ENCODE measurements around the gene ERRFI1.

GRCh38 chr1:6602947-6603175, 192 bp upstream of the KLHL21 start:
- PRO-cap, 7 experiments = peak in 7 of 7 experiments; most common plus-strand start chr1:6603104 (in 3)

DNA sequence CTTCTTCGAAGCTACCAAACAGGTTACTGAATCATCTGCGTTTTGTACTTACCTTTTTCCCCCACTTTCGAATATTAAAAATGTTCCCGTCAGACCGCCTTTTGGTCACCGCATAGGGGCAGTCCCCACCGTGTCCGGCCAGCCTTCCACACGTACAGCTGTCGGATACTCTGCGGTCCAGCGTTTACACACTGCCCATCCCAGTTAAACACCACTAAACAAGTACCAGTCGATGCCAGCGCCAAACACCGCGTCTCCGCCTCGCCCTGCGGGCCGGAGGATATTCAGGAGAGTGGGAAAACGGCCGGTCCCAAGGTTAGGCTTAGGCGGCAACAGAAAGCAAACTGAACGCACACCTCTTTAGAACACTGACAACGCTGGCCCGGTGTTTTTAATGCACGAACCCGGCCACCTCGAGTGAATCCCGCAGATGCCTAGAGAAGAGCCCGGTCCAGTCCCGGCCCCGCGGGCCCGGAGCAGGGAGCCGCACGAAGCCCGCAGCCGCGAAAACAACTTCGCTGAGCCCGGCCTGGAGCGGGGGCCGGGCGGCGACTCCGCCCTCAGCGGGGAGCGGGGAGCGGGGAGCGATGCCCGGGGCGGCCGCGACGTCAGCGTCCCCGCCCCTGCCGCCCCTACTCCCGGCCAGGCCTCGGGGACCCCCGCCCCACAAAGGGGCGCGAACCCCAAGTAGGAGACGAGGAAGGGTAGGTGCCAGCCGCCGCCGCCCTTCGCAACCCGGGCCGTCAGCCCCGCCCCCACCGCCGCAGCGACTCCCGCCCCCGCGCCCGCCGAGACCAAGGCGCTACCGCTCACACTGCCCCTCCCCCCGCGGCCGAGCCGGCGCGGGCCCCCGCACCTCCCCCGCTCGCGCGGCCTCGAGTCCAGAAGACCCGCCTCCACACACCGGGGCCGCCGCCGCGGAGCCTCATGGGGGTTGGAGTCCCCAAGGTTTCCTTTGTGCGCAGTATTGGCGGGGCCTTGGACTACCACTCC, 595 bp upstream of the PHF13 start:
- PRO-cap, 7 experiments = peak in 7 of 7 experiments; most common plus-strand start position 217 of the sequence (in 1); most common minus-strand start position 745 of the sequence (in 3)

DNA sequence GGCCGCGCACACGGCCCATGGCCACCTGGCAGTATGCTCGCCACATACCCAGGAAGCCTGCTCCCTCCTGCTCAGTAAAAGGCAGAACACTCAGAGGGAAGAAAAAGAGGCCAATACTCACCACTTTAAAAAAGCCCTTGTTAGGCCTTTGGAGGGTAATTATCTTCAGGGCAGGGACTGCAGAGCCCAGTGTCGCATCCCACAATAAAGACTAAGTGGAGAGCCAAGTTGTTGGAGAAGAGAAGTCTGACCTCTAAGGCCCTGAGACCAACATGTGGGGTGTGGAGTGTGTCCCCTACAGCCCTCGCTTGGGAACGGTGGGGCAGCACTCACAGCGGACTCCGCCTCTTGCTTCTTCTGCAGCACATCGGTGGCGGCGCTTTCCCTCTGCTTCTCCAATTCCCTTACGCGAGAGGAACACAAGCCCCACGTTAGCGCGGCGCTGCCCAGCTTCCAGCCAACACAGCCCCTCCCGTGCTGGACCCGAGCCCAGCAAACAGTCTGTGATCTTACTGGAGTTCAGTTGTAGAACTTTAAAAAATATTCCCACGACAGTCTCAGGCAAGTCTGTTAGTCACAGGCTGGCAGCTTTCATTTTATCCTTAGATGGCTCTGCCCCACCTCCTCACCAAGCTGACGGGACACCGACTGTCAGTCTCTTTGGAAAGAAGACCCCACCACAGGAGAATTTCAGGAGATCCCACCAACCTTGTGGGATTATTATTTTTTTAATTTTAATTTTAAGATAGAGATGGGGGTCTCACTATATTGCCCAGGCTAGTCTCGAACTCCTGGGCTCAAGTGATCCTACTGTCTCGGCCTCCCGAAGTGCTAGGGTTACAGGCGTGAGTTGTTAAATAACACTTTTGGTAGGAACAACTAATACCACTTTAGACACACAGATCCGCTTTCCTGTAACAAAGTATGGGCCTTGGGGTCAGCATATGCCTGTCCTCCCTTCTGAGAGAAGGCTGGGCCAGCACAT, 13.6 kb downstream of the THAP3 start:
- PRO-cap, 7 experiments = no peak in any of the 7 experiments

- PRO-cap, 7 experiments = peak in 3 of 7 experiments; most common plus-strand start chr1:6963609 (in 3); most common minus-strand start chr1:6963556 (in 1)
Observed at GRCh38 chr1:6962701-6963916, 177.9 kb downstream of the CAMTA1 start.

GRCh38 chr1:7117507-7118184, 332.4 kb downstream of the CAMTA1 start:
- PRO-cap, 7 experiments = no peak in any of the 7 experiments

GRCh38 chr1:7206066-7206363, 420.8 kb downstream of the CAMTA1 start:
- PRO-cap, 7 experiments = no peak in any of the 7 experiments

DNA sequence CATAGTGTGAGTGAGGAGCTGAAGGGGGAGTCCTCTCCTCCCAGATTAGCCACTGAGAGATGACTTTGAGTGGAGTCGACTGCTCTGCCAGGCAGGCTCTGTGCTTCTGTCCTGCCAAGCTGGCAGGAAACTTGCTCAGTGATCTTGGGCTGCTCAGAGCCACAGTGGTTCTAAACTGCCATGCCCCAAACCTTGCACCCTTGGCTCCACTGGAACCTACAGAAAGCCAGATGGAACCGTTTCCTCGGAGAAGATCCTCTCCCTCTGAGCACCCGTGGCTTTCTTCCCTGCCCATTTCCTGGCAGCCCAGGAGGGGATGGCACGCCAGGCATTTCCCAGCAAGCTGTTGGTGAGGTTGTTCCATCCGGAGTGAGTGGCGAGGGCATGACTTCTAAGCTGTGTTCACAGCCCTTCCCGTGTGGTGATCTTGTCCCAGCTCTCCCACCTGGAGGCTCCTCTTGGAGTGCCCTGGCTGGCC, 126.0 kb upstream of the VAMP3 start:
- PRO-cap, 7 experiments = no peak in any of the 7 experiments

DNA sequence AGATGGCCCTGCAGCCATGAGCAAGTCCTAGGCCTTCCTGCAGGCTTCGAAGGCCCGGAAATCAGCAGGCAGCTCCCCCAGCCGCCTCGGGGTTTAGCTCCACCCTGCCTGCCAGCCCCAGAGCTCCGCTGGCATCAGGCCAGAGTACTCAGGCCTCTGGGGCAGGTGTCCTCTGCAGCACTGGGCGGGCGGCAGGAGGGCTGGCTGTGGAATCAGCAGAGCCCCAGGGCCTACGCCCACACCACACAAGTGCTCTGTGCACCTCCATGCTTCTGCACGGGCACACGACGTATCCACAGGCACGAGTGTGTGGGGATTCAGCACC, 125.6 kb upstream of the VAMP3 start:
- PRO-cap, 7 experiments = no peak in any of the 7 experiments

DNA sequence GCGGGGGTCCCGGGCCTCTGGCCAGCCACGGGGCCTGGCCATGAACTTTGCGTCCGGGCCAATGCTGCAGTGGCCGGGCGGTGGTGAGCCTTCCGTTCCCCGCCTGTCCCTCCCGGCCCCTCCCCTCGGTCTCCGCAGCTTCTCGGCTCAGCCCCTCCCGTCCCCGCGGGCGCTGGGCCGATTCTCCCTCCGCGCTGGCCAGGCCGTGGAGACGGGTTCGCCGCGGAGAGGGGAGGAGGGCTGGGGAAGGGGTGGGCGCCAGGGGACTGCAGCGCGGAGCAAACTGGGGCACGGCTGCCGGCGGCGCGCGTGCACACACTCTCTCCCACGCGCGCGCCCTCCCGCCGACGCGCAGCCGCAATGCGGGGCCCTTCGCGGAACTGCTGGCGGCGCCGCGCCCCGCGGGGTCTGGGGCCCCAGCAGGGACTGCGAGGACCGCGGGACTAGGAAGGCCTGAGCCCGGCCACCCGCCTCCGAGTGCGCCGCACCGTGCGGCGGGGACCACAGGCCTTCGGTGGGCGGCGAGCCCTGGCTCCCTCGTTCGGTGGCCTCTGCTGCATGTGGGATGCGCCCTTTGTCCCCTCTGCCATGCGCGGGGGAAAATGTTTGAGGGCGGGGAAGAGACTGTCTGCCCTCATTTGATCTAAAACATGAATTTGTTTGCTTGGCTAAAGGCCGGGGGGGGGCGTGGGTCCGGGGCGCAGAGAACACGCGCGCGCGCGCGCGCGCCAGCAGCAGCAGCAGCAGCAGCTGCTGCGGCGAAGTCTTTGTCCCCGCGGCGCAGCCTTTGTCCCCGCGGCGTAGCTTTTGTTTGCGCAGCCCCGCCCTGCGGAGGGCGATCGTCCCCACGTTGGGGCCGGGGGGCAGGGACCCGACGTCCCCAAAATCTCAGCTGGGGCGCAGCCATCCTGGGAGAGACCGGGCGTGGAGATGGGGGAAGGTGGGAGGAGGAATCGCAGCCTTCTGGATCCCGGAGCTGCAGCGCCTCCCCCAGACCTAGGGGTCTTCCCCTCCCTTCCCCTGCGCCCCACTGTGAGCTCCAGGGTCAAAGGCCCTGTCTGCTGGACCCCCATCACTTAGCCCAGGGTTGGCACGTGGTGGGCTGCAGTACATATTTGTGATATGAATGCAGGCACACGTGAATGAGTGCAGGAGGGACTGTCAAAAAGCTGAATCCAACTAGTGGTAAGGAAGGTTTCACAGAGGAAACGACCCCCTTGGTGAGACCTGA, 90.5 kb upstream of the VAMP3 start:
- PRO-cap, 7 experiments = peak in 4 of 7 experiments; most common plus-strand start position 378 of the sequence (in 4); most common minus-strand start position 296 of the sequence (in 1)

DNA sequence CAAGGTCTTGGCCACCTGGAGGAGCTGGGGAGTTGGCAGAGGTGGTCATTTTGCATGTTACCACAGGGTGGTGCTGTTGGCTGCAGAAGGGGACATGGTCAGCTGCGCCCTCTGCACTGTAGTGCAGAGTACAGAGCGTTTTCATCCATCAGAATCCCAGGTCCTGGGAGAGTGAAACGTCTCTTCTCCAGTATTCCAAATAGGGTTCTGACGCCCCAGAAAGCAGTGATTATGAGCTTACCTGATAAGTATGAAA, 13.8 kb downstream of the PARK7 start:
- PRO-cap, 7 experiments = no peak in any of the 7 experiments

- PRO-cap, 7 experiments = peak in 7 of 7 experiments; most common plus-strand start chr1:8026474 (in 1); most common minus-strand start chr1:8026309 (in 7)
Observed at GRCh38 chr1:8026129-8027048, at the start of gene ERRFI1. TSS of gene ERRFI1 (minus strand) at chr1:8026309.

- PRO-cap, 7 experiments = no peak in any of the 7 experiments
Observed at GRCh38 chr1:8040306-8041037, 14.4 kb upstream of the ERRFI1 start.

DNA sequence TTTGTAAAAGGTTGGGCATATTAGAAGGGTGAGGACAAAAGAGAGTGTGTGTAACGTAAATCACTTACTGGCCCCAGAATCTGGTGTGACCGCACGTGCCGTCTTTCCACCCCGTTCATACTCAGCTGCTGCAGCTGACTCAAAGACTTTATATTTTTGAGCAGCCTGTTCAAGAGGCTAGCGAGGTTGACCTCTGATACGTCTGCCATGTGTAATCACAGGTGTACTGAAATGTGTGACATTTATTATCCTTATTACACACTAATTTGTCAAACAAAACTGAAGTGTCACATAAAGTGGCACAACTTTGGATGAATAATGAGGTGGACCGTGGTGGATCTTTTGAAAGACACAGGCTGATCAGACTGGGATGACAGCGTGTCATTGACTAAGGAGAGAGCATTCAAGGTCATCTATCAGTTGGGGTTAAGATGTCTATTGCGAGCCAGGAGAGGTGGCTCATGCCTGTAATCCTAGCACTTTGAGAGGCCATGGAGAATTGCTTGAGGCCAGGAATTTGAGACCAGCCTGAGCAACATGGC, 66.7 kb upstream of the ERRFI1 start:
- PRO-cap, 7 experiments = no peak in any of the 7 experiments

DNA sequence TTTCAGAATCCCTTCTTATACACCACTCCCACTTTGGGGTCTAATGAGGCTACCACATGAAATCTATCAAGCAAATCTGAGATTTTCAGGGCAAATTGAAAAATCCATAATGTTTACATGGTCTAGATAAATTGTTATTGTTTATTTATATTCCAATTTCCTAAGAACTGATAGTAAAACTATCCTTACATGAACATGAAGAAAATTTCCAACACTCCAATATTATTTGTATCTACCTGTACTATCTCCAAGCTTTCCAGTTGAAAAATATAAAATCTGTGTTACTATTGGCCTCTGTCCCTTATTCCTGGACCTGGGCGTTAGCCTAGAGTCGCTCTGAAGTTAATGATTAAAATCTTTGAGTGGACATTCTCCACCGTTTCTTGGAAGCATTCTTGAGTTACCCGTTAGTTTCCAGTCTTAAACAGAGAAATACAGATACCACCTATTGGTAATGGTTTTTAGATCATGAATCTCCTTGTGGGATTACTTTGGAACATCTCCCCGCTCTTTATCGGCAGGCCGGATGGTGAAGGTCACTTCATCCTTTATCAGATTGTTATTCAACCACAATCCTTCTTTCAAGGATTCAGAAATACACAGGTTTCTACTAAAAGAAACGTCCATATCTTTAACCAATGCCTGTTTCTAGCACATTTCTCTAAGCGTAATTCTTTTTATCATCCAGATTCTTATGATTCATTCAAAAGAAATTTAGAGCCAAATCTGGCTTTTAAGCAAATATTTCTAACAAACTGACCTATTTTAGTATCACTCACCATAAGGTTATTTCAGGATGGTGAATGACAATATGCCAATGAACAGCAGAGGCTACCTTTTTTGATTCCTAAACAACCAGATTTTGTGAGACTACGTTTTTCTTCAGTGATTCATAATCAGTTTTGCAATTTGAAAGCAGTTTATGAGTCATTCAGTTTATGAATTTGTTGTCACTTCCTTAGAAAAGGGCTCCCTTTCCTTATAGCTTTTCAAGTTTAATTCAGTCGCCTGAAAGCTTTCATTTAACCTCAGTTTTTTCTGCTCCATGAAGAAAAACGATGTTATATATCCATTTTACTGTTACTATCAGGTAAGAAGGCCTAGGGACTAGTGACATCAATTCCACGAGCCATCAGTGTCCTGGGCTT, 70.2 kb upstream of the ERRFI1 start:
- PRO-cap, 7 experiments = no peak in any of the 7 experiments

DNA sequence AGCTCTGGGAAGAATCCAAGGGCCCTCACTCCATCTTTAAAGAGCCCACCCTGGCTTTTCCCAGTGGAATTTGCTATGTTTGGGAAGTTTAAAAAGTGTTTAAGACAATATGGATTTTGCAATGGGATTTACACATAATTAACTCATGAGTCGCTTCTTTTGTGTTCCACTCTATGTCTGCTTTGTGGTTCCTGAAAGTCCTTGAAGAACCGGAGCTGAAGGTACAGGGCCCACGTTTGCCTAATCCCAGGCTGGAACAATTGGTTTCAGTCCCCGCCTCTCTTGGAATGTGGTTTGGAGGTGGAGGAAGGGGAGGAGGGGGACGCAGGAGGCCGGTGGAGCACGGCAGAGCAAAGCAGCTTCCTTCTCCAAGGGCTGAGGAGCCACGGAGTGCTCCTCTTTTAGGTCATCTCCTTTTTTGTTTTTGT, 129.4 kb upstream of the ERRFI1 start:
- PRO-cap, 7 experiments = no peak in any of the 7 experiments

- PRO-cap, 7 experiments = no peak in any of the 7 experiments
Observed at GRCh38 chr1:8247798-8248586, 69.9 kb upstream of the SLC45A1 start.

- PRO-cap, 7 experiments = no peak in any of the 7 experiments
Observed at GRCh38 chr1:8355021-8355859, 37.3 kb downstream of the SLC45A1 start.

DNA sequence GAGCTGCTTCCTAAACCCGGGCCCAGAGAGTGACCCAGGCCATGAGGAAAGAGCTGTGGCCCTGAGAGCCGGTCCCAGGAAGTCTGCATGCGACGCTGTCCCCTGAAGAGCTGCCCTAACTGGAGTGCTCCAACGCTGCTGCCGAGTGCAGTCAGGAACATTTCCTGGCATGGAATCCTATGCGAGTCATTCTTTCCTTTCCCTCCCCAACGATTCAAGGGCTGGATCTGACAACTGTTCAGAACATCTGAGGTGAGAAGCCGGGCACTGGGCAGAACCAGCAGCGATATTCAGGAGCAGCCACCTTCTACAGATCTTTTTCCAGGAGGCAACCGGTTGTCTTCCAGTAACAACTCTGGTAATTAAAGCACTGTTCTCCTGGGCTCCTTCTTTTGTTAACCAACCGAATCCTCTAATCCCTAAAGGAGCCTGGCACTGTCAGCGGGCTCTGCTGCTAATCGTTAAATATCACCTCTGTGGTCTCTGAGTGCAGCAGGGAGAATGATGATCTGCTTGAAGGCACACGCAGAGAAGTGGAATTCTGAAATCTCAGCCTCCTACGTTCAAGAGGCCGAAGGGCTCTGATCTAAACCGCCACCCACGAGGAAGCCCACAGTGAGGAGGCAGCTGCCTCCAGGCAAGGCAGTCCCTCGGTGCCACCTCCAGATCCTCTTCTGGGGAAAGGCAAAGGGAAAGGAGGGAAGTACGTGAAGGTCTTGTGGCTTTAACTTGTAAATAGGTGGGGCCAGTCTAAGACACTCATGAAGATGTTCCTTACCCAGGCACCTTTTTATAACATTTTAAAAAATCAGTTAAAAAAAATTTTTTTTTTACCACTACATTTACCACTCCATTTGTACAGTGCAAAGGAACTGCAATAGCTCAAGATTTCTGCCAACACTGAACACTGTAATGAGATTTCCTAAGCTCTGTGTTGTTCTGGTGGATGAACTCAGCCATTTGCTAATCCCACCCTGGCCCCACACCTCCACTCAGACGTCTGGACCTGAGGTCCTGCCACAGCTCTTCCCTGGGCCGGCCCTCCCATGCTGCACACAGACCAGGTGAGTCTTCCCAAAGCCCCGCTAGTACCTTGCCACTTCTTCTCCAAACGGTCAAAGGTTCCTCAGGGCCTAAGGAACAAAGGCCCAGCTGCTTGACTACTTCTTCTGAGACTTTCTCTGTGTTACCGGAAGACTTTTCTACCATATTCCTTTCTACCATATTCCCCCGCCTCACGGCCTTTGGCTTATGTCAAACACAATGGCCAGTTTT, 56.1 kb downstream of the SLC45A1 start:
- PRO-cap, 7 experiments = no peak in any of the 7 experiments

- PRO-cap, 7 experiments = no peak in any of the 7 experiments
Observed at GRCh38 chr1:8407777-8408694, 90.1 kb downstream of the SLC45A1 start.

DNA sequence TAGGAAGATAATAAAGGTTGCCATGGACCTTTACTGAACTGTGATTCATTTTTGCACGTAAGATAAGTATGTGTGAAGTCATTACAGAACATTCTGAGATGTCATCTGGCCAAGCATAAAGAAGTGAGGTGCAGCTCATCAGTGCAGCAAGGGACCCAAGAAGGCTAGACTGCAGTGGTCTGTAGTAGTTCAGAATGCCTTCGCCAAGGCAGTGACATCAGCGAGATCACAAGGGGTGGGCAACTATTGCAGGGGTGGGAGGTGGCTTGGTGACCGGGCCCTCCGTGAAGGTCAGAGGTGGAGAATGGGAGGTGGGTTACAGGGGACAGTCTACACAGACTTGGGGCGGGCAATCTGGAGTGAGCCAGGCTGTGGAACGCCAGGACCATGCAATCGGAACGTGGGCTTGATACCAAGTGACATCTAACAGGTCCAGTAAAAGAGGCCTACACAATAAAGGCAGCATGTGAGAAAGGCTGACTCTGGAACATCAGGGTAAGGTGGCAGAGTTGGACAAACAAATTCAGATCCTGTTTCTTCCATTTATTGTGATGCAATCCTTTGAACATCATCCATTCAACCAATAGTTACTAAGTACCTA, 107.4 kb downstream of the SLC45A1 start:
- PRO-cap, 7 experiments = no peak in any of the 7 experiments